ENCODE measurements around the gene DPT.

- PRO-cap: no peak
These were observed 5.3 kb downstream of the RCSD1 start for GRCh38 chr1:167635061-167635976.

DNA sequence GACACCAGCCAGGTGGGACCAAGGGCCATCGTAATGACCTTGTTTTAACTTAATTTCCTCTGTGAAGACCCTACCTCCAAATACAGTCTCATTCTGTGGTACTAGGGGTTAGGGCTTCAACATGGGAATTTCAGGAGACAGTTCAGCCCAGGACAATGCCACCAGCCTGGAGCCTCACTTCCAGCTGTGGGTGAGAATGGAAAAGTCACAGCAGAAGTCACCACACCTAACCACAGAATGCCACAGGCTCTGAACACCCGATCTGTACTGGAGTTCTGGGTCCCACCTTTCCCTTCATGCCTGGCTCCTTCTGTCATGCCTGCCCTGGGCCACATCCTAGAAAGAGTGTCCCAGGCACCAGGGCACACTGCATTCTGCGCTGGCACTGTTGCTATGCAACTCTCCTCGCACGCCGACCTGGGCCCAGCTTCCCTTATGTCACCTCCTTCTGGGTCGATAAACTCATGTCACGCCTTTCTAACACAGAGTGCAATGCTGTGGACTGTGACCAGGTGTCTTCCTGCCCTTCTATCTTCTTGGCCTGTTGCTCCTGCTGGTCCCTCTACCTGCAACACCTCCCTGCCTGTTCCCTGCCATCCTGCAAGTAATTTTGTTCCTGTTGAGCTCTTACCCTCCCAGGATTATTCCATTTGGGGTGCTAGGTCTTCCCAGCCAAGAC, 21.2 kb downstream of the RCSD1 start:
- PRO-cap: no peak

DNA sequence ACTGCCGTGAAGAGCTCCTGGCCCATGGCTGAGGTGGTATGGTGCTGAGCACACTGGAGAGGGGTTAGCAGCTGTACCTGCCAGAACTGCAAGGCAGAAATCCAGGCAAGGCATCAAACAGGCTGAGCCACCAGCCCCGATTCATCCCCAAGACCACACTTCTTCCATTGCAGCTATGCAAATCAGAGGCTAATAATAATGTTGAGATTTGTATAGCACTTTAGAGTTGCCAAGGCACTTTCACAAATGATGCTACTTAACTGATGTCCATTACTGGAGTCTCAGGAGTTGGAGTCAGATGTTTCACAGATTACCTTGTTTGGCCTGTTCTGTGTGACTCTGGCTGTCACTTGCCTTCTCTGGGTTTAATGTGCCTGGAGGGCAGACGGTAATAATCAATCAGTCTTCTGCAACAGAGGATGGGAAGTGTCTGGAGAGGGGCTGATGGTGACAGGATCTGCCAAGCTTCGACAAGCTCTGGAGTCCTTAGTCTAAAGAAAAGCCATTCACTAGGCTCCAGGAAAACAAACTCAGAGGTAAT, 40.8 kb upstream of the MPZL1 start:
- PRO-cap: no peak

- PRO-cap: no peak
These were observed 40.1 kb upstream of the MPZL1 start for GRCh38 chr1:167681486-167682322.

DNA sequence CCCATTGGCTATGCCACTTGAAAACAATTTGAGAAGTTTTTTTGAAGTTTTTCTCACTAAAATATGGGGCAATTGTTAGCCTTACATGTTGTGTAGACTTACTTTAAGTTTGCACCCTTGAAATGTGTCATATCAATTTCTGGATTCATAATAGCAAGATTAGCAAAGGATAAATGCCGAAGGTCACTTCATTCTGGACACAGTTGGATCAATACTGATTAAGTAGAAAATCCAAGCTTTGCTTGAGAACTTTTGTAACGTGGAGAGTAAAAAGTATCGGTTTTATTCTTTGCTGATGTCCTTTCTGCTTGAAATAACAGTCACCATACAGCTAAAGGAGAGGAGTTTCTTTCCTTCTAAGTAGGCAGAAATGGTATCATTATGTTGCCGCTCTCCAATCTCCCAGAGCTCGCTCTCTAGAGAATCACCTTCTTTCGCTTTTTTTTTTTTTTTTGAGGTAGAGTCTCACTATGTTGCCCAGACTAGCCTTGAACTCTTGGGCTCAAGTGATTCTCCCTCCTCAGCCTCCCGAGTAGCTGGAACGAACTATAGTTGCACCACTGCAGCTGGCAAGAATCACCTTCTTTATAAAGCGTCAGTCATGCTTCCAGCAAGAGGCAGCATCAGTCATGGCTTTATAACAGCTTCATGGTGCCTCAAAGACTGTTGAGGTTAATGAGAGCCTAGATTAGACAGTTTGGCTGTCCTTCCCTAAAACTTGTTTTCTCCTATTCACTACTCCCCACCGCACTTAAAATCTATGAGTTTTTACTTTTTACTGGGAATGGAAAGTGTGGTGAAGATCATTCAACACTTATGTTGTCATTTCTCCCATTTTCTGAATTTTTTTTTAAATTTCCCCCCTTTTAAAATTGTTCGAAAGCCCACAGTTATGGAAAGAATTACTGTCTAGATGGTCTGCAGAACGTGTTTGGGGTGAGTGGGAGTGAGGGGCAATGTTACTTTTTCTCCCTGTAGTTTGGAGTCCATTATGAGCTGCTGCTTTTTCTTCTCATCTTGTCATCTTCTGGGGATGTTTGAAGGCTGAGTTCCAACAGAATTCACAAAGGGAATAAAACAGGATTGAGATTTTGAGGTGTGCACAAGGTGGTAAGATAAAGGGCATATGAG, 67.0 kb downstream of the MPZL1 start:
- PRO-cap: no peak

DNA sequence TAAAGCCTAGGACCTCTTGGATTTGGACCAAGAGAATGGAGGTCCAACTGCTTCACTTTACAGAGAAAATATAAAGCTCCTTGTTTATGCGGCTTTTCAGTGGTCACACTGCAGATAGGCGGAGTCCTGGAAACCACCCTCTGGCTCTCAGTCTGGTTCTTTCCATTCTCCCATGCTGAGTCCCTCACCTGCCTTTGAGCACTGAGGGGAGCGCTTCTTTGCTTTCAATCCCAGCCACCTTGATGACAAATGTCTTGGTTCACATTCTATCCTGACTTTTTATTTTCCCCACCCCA, 87.7 kb downstream of the ADCY10 start:
- PRO-cap: no peak

DNA sequence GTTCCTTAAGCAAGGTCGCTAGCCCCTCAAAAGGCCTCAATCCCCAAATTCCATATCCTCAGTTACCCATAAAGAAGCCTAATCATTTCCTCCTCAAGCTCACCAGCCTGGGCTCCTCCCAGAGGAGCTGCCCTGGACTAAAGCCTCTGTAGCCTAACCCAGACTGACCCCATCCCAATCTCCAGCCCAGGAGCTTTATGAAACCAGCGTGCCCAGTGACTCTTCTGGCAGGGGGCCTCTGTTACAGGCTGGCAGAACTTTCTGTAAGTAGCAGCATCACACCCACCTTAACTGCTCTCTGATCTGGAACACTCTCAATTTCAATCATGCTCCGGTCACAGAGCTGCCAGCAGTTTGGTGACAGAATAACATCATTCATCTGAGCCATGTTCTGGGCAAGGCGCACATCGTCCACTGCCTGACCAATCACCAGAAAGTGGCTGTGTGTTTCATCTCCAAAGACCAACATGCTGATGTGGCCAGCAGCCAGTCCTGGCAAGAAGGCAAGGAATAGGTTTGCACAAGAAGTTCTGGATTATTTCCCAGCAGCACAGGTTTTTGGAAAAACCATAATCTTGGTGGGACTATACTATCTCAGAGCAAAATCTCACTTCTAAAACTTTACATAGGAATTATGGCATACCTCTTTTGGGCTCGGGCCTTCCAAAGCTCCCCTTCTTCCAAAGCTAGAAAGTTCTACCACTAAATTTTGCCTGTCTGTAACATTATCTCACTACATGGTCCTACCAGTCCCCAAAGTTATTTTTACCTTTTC, 14.6 kb downstream of the ADCY10 start:
- PRO-cap: no peak

DNA sequence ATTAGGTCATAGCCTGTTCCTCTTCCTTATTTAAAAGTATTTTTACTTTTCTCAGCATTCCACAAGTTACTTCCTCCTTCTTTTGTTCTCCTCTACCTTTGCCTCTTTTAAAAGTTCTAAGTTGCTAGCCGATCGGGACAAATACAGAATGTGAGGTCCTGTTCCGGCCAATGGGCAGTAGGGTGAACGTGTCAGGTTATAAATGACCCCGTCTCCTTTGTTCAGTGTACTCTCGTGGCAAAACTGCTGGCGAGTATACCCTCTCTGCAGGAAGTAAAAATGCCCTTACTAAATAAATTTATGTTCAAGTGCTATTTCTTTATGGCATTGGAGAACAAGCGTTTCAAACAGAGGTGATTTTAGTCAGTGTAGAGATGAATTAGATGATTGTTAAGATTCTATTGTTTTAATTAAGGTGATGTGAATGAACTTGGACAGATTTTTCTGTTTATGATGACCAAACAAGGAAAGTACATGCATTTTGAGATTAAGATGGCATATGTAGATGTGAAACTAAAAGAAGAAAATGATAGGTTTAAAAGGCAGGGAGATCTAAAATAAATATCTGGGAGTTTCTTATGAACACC, 2.4 kb downstream of the ADCY10 start:
- PRO-cap: no peak

- PRO-cap: bidirectional peak, plus-strand start at chr1:167935922, minus-strand start at chr1:167935906; bidirectional peak, plus-strand start at chr1:167936261, minus-strand start at chr1:167935995
These were observed 709 bp upstream of the DCAF6 start for GRCh38 chr1:167935813-167936134.

DNA sequence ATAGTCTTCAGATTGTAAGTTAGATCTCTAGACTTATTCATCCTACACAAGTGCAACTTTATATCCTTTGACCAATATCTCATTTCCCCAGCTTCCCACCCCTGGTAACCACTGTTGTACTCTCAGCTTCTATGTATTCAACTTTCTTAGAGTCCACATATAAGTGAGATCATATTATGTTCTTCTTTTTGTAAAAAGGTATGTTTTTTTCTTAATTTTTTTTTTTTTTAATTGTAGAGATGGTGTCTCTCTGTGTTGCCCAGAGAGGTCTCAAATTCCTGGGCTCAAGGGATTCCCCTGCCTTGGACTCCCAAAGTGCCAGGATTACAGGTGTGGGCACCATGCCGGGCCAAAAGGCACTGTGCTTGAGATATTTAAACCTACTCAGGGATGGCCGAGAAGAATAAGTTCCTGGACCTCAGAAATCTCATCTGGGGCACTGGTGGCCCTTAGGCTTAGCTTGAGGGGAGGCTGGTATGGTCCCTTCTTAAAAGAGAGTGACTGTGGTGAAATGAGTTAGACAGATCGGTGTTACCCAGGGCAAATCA, 27.3 kb downstream of the TBX19 start:
- PRO-cap: no peak

DNA sequence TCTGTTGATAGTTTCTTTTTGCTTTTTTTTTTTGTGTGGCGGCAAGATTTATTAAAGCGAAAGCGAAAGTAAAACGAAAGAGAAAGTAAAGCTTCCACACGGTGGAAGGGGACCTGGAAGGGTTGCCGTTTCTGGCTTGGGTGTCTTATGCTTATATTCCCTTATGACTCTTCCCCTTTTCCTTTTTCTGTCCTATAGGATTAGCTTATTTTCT, 67.7 kb downstream of the TBX19 start:
- PRO-cap: no peak

DNA sequence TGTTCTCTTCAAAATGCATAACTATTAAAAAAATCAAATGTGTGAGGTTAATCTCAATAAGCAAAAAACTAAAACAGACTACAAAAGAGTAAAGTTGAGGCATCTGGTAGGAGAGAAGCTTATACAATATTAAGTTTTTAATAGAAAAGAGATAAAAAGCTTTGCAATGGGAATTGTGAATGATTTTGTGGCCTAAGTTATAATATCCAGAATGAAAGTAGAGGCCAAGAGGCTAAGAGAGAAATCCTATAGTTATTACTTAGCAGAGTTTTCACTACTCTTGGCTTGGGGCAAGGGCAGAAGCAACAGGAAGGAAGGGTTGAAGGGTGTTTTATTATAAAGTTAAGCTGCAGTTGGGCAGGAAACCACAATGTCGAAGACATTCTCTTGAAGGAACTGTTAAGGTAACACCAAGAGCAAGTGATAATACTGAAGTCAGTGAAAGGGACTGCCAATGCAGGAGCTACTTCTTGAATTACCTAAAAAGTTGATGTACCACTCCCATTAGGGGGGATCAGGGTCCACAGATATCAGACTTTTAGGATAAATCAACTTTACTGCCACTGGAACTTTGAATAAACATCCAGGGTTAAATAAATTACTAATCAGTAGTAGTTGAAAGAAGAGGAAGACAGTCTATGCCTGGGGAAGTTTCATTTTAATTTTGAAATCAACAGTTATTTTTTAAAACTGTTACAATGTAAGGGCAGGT, 8.3 kb downstream of the XCL2 start:
- PRO-cap: no peak

DNA sequence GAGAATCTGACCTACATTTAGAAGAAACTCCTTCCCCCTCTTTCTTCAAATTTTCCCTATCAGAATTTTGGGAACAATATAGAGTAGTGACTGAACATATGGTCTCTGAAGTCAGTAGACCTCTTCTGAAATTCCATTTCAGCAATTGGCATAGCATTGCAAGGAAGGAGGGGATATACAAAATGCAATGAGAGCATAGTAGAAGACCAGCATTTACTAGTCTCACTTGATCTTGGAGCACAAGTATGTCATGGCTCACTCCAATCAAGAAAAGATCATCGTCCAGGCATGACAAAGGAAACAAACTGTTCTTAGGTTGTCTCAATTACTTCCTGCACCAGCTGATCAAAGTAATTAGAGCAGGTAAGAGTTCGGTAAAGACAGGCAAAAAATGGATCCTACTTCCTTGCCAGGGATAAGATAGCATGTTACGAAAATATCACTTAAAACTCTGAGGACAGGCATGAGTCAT, 46.5 kb downstream of the XCL1 start:
- PRO-cap: no peak

GRCh38 chr1:168689727-168690628, 39.0 kb downstream of the DPT start:
- PRO-cap: no peak

- PRO-cap: unidirectional peak, plus-strand start at chr1:168709659
These were observed 19.5 kb downstream of the DPT start for GRCh38 chr1:168709404-168709939.

GRCh38 chr1:168728667-168729500, at the start of gene DPT:
Gene DPT (minus strand): TSS chr1:168729206.
- PRO-cap: no peak

GRCh38 chr1:168907011-168907658, 178.1 kb upstream of the DPT start:
- PRO-cap: no peak

DNA sequence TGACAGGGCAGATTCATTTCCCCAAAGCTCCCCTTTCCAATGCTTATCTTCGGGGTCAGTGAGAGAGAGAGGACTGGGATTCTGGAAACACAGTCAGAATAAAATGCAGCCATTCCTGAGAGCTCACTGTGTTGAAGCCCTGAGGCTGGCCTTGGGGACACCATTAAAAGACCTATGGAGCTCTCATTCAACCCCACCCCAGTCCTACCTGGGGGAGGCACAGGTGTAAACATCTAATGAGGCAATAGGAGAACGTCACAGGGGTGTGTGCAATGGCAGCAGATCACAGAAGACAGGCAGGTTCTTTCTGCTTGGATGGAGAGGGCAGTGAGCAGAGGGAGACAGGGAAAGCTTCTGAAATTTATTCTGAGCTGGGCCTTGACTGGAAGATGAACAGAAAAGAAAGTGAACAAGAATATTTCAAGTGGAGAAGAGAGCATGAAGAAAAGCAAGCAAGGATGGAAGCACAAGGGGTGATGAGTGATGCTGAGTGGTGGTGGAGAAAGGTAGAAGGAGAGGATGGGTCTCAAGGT, 88.5 kb upstream of the ATP1B1 start:
- PRO-cap: no peak

DNA sequence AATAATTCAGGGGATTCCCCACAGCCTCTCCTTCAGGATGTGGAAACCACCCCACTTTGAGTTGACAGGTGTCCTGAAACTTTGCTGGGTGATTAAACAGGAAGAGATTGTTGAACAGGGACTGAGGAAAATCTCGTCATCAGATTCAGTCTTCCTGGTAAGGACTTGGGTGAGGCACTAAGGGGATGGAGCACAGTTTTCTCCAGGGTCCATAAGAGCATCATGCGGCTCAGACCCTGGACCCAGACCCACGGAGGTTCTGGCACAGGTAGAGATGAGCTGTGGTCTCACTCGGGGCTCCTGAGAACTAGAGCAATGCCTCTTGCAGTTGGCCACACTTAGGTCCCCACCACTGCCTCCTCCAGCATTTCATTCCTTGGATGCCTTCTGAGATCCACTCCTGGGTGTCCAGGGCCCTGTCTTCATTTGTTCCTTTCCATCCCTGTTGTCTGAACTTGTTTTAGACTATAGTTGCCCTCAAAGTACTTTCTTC, 59.2 kb upstream of the ATP1B1 start:
- PRO-cap: no peak

GRCh38 chr1:169055594-169056032, 50.9 kb upstream of the ATP1B1 start:
- PRO-cap: no peak

Measured in osteocyte (in vitro differentiated cells).